Left cardiac atrium (tissue), 1 donor: ENCODE measurements around the genes ASB11, S100G and CTPS2.

GRCh38 chrX:13006064-13006407 is 31.1 kb downstream of the TMSB4X start:
- PRO-cap = no peak

GRCh38 chrX:13013411-13013738 is 31.0 kb downstream of the FAM9C start:
- PRO-cap = no peak

GRCh38 chrX:13119512-13120401 is 75.3 kb upstream of the FAM9C start:
- PRO-cap = no peak

- PRO-cap = no peak
Measured at GRCh38 chrX:13201643-13202194, 118.1 kb downstream of the ATXN3L start.

- PRO-cap = no peak
Measured at GRCh38 chrX:13260525-13260927, 59.3 kb downstream of the ATXN3L start.

DNA sequence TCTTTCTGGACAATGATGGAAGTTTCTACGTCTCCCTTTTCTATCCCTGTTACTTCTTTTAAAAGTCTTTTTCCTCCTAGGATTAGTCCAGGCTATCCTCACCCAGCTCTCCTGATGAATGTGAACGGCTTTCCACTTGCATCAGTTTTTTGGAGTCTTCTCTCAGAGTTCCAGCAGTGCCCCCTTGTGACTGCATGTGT is 7.0 kb upstream of the TCEANC start:
- PRO-cap = no peak

DNA sequence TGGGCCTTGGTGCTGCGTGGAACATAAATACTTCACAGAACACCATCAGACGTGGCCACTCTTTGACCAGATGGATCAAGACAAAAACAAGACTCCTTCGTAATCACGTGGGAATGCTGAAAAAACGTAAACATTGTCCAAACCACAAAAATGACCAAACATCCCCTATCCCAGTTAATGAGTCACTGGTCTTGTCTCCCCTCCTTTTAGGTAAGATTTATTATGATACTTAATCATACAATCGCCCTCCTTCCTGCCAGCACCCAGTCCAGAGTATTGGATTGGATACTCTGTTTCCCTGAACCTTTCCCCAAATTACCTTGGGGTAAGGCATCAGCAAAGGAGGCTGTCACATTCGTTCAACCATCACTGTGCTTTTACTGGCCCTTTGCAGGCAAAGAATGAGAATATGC is 636 bp upstream of the TCEANC start:
- PRO-cap = no peak

GRCh38 chrX:13693694-13694133 is 4.8 kb downstream of the RAB9A start:
- PRO-cap = no peak

DNA sequence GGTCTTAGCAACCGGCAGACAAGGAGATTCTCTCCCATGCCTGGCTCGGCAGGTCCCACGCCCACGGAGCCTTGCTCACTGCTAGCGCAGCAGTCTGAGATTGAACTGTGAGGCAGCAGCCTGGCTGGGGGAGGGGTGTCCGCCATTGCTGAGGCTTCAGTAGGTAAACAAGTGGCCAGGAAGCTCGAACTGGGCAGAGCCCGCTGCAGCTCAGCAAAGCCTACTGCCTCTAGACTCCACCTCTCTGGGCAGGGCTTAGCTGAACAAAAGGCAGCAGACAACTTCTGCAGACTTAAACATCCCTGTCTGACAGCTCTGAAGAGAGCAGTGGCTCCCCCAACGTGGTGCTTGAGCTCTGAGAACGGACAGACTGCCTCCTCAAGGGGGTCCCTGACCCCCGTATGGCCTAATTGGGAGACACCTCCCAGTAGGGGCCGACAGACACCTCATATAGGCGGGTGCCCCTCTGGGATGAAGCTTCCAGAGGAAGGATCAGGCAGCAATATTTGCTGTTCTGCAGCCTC is 9.4 kb downstream of the TRAPPC2 start:
- PRO-cap = no peak

- PRO-cap = no peak
Measured at GRCh38 chrX:13762041-13762541, 27.5 kb downstream of the OFD1 start.

DNA sequence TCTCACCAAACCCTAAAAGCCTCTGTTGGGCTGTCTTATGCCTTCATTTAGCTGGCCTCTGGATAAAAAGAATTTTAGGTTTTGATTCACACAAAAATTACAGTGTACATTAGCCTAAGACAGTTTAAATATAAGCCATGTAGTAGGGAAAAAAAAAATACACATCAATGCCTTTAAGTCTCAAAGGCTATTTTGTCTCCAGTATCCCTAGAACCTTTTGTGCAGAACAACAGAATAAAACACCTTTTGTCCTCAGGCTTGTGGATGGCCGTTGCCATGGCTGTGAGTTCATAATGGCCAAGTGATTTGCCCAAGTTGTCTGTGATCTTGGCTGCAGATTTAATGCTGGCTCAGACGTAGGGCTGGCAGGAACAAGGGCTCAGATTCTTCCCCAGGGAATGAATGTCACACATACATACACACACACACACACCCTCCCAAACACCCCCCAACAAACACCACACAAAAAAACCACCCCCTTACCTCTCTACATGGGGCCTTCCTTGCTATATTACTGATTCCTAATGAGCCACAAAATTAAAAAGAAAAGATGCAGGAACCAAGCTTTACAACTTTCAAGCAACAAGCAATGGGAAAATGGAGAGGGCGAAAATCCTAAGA is 25.3 kb downstream of the GPM6B start:
- PRO-cap = no peak

DNA sequence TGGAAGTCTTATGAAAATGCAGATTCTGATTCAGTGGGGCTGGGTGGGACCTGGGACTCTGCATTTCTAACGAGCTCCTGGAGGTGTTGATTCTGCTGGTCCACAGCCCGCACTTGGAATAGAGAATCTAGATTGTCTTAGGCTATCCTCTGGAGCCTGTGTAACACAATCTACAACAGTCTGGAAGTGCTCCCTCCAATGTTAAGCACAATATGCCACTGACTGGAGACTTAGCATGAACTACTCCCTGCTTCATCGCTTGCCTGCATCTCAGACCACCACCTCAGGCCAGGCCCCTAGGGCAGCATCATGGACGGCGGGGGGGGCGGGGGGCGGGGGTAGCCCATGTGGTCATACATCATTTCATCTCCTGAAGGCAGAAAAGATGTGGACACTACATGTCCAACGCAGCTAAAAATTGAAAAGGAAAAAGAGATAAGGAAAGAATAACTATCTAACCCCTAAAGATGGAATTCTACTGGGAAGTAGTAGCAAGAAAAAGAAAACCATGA is 12.7 kb downstream of the GPM6B start:
- PRO-cap = no peak

- PRO-cap = no peak
Measured at GRCh38 chrX:14140203-14140556, 110.5 kb upstream of the GEMIN8 start.

GRCh38 chrX:15315426-15315901 is at the start of gene ASB11:
TSS of gene ASB11 (minus strand) at chrX:15315640.
- PRO-cap = no peak

GRCh38 chrX:15804434-15804808 is 14.1 kb downstream of the ZRSR2 start:
- PRO-cap = no peak

DNA sequence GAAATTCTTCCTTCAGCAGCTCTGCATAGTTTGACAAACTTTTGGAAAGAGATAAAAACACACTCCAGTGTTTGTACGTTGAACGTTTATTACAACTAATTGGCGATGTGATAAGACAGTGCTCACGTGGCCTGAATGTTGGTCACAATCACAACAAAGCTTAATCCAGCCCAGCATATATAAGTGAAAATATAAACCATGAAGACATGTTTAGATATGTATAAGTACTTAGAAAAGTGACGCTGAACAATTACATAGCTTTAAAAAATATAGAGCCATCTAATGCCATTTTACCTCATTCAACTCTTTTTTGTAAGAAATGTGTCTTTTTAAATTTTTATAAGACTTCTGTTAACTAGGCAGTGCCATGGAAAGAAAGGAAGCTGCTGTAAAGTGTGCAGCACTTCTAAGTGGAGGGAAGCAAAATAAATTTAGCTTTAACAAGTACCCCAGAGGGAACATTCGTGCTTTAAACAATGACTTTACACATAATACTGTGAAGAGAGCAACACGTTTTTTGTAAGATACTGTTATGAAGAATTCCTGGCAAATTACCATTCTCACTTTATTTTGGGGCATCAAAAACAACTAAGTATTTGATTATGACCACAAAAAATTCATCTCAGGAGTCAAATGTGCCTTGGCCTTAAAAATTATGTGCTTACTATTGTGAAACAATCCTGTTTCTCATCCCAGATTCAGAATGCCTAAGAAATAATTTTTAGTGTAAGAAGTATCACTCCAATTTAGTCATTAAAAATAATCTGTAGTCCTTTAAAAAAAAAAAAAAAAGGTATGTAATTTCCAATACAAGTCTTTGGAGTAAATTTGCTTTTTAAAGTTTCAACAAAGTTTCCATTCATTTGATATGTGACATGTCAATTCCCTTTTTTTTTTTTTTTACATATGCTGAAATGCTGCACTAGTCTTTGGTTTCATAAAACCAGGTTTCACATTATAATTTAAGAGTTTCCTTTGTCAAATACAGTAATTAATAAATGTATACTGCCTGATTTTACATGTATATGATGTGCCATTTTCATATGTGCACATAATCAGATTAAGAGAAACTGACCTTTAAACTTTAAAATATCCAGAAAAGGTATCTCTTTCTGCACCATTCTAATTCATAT is 28.2 kb downstream of the AP1S2 start:
- PRO-cap = no peak

- PRO-cap = no peak
Measured at GRCh38 chrX:16649918-16650439, at the start of gene S100G. TSS of gene S100G (plus strand) at chrX:16650158.

DNA sequence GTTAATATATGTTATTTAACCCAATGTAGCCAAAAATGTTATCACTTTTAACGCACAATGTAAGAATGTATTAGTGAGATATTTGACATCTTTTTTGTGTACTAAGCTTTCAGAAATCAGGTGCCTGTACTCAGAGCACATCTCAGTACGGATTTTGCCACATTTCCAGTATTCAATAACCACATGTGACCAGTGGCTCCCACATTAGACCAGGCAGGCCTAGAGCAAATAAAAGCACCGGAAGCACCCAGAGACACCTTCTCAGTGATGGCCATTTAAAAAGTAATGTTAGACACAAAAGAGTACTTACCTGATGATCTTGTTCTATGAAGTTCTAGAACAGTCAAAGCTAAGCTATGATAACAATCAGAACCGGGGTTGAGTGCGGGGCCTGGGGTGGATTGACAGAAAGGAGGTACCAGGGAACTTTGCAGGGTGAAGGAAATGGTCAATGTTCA is 1.2 kb downstream of the CTPS2 start:
- PRO-cap = no peak

DNA sequence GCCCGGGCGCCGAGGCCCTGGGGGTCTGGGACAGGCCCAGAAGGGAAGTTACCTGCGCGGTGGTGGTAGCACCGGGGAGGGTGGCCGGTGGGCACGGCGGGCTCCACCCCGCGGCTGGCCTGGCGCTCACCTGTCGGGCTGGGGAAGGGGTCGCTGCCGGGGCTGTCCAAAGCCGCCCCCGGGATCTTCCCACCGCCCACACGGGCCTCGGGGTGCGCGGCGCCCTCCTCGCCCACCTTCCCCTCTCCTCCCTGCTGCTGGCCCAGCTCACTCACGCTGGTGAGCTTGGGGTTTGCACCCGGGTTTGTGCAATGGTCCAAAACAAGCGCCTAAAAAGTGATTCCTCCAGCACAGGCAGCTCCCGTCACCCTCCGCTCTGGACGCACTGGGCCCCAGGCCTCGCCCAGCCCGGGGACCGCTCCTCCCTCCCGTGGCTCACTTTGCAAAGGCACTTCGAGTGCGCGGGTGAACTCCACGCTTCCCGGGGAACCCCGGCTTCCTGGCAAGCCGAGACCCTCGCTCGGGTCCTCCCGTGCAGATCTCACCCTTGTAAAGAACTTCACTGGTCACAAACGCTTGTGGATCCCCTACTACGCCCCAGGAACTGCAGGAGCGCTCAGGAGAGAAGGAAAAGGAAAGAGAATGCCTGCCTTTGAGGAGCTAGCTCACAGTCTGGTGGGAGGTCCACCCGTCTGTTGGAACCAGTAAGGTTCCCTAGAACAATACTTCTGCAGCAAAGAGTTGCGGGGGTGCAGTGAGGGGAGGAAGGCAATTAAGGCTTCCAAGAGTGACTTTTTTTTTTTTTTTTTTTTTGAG is at the start of gene CTPS2:
TSS of gene CTPS2 (minus strand) at position 387 of the 816 bp plus-strand sequence.
- PRO-cap = bidirectional peak, plus-strand start at position 445 of the sequence, minus-strand start at position 387 of the sequence

GRCh38 chrX:16737076-16737864 is 17.9 kb downstream of the SYAP1 start:
- PRO-cap = no peak